Kidney epithelial cell (primary cell): ENCODE data around the genes ACTR8, SELENOK and APPL1.

GRCh38 chr3:53848072-53848484 lies 1.7 kb downstream of the IL17RB start:
- RAMPAGE, long total RNA, result no peak
- RRBS, result no CpG with 5 or more reads among the region's 6 CpGs

DNA sequence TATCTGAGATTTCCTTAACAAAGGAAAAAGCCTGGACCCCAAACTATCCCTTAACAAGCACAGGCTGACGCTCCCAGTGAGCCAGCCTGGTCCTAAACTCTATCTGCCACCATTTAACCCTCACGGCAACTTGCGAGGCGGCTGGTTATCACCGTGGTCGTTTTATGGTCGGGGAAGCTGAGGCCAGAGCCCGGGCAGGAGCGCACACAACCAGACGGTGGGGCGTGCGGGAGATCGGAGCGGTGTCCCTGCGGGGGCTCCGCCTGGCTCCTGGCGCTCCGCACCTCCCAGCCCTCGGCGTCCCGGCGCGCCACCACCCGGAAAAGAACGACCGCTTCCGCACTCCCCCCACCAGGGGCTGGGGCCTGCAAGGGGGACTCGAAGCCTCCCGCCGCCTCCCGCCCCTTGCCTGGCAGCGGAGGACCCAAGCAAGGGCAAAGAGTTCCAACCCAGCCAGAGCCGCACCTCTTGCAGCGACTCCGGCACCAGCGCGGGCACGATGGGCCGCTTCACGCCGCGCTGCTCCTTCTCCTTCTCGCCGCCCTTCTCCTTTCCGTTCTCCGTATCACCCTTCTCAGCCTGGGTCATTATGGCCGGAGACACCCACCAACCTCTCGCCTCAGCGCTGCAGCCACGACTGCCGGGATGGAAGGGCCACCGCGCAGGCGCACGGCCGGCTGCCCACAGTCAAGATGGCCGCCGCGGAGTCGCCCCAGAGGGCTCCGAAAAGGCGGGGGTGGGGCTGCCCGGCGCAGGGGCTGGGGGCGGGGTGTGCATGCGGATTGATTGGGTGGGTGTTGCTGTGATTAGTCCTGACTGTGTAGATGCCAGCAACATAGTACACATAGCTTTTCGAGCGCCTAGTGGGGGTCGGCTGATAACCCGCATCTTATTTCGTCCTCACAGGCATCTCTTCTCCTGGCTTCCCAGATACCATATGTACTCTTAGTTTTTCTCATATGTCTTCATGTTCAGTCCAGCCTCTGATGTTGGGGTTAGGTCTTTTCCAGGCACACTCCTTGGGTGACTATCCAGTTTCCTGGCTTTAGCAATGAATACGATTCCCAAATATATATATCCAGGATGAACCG lies at the start of gene ACTR8:
Gene ACTR8, minus strand, starts transcription at position 639 of the 1,091 bp plus-strand sequence.
- RAMPAGE, long total RNA, result start-site peak on the minus strand centred at position 311 of the sequence, 45 bp wide, 18 and 26 reads in 2 replicates; start-site peak on the minus strand centred at position 609 of the sequence, 79 bp wide, 113 and 303 reads in 2 replicates
- RRBS, result 2% methylated on average over 13 of the region's 73 CpGs

- RAMPAGE, long total RNA, result start-site peak on the minus strand at chr3:53891818-53891869, 207 and 193 reads in 2 replicates
- RRBS, result 1% methylated on average over 8 of the region's 46 CpGs
Observed at GRCh38 chr3:53891714-53892407, at the start of gene SELENOK. SELENOK (minus strand) TSS chr3:53891859.

DNA sequence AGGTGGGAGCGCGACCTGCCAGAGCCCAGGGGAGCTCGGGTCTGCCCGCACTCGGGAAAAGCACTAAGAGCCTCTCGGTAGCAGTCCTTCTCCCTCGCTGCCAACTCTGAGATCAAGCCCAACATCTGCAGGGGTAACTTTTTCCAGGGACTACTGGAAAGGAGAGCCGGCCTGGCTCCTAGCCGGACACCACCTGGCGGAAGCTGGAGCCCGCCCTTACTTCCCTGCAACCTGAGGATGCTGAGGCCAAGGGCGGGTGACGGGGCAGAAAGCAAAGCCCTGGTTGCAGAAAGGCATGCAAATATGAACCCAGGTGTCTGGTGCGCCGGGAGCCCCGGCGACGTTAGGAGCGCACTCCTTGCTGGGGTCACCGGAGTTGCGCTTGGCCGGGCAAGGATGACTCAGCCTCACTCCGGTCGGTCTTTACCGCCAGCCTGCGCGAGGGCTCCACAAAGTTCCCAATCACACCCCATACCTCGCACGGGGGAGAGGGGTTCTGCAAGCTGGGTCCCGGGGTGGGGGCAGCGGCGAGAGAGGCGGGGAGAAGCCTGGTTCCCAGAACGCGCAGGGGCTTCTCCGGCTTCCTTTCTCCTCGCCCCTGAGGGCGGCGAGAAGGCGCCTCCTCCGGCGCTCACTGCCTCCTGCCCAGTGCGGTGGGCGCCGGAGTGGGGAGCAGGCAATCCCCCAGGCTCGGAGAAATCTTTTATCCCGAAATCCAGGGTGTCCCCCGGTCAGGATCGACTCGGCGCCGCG lies 1.3 kb upstream of the CACNA2D3 start:
- RAMPAGE, long total RNA, result no peak
- RRBS, result under 1% methylated on average over 31 of the region's 53 CpGs

- RAMPAGE, long total RNA, result no peak
- RRBS, result no CpG with 5 or more reads among the region's 9 CpGs
Observed at GRCh38 chr3:54900965-54901755, 26.7 kb downstream of the LRTM1 start.

- RAMPAGE, long total RNA, result no peak
- RRBS, result no CpG with 5 or more reads among the region's 7 CpGs
Observed at GRCh38 chr3:55445482-55445925, 41.6 kb downstream of the WNT5A start.

DNA sequence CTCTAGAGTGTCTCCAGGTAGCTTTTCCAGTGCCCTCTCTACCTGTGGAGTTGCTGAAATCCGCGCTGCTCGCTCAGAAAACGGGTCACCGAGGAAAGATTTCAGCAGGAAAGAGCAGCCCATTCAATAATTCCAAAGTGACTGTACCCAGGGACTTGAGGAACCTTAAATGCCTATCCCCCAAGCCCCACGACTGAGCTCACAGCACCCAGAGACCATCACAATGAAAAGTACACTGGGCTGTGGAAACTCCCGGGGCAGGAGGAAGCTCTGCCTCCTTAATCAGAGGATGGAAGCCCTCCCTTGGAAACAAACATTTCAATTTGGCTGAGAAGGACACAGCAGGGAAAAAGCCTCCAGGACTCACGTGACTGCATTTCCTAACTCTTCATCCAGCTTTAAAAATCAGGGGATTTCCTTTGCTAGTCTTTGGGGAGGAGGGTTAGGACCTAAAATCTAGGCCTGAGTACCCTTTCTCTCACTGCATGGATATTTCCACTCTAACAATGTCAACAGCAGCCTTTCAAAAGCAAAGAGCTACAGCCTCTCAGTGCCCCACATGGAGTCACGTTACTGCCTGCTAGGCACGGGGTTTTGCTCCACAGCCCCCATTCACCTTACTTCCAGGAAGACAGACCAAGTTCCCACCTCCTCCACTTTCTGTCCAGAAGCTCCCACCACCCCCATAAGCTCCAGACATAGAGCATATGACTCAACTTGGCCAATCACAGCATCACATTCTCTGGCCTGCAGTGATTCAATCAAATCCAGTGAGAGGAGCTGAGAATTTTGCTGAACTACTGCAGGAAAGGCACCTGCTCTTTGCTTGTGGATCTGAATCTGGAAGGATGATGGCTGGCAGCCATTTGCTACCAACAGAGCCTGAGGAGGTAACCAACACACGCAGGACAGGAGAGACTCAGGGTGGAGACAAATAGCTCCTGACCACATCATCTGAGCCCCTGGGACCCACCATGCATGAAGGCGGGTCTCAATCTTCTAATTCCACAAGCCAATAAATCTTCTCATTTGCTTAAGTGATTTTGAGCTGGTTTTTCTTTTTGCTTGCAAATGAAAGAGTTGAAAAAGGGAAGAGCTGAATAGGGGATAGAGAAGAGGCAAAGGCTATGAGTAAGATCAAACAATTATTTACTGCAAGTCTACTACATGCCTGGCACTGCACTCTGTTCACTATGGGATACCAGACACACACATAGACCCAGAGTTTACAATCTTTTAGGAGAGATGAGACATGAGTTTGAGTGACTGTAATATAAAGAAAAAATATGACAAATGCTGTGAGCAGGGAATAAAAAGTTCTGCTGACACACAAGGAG lies 69.1 kb upstream of the WNT5A start:
- RAMPAGE, long total RNA, result no peak
- RRBS, result no CpG with 5 or more reads among the region's 12 CpGs

GRCh38 chr3:55597747-55598264 lies 110.7 kb upstream of the WNT5A start:
- RAMPAGE, long total RNA, result no peak
- RRBS, result no CpG with 5 or more reads among the region's 5 CpGs

- RAMPAGE, long total RNA, result no peak
- RRBS, result no CpG with 5 or more reads among the region's 5 CpGs
Observed at GRCh38 chr3:55666807-55667258, 179.7 kb upstream of the WNT5A start.

GRCh38 chr3:56566399-56567274 lies 9.7 kb downstream of the CCDC66 start:
- RAMPAGE, long total RNA, result no peak
- RRBS, result no CpG with 5 or more reads among the region's 7 CpGs

DNA sequence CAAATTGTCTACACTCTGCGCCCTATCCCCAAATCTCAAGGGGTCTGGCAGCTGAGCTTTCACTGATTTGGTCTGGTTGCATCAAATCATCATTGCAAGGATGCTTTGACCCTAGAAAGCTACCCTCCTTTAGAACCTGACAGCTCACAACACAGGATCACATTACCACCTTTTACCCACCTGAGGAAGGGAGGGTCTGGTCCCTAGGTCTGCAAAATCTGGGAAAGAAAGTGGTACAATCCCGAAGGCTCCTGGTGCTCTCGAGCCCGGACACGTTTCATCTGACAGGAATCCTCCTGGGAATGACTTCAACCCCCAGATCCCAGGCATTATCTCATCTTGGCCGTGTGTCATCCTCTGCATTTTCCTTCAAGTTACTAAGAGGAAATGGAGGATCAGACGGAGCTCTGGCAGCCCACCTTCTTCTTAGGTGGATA lies 37.9 kb upstream of the ARHGEF3 start:
- RAMPAGE, long total RNA, result no peak
- RRBS, result no CpG with 5 or more reads among the region's 7 CpGs

GRCh38 chr3:57227463-57228268 lies at the start of gene APPL1:
APPL1 (plus strand) TSS chr3:57227729.
- RAMPAGE, long total RNA, result start-site peak on the minus strand at chr3:57227600-57227639, 25 and 21 reads in 2 replicates
- RRBS, result under 1% methylated on average over 30 of the region's 105 CpGs

DNA sequence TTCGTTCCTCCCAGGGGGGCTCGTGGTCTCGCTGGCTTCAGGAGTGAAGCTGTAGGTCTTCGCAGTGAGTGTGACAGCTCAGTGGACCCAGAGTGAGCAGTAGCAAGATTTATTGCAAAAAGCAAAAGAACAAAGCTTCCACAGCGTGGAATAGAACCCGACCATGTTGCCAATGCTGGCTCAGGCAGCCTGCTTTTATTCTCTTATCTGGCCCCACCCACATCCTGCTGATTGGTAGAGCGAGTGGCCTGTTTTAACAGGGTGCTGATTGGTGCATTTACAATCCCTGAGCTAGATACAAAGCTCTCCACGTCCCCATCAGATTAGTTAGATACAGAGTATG lies 95.7 kb downstream of the DNAH12 start:
- RAMPAGE, long total RNA, result no peak
- RRBS, result no CpG with 5 or more reads among the region's 8 CpGs

DNA sequence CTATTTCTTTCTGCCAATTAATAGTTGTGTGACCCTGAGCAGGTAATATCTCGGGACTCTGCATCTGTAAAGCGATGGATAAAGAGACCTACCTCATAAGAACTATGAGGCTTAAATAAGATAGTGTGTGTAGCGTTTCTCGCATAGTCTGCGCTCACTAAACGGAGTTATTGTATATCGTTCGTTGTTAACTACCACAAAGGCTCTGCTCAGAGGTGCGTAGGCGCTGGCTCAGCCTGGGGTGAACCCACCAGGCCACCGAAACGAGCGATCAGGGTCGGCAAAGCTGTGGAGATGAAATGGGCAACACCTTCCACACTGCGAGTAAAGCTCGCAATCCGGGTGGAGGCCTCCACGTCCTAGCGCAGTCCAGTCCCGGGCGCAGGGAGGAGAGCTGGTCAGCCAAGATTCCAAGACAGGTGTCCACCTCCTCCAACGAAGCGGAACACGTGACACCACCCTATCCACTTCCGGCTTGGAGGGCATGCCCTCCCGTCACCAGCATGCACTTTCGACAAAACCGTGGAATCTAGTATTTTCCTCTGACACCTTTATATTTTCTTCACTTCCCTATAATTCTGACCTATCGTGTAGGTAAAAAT lies 395 bp upstream of the PDE12 start:
- RAMPAGE, long total RNA, result no peak
- RRBS, result 1% methylated on average over 5 of the region's 29 CpGs

- RAMPAGE, long total RNA, result no peak
- RRBS, result no CpG with 5 or more reads among the region's 7 CpGs
Observed at GRCh38 chr3:57809511-57809905, 53.4 kb downstream of the SLMAP start.

DNA sequence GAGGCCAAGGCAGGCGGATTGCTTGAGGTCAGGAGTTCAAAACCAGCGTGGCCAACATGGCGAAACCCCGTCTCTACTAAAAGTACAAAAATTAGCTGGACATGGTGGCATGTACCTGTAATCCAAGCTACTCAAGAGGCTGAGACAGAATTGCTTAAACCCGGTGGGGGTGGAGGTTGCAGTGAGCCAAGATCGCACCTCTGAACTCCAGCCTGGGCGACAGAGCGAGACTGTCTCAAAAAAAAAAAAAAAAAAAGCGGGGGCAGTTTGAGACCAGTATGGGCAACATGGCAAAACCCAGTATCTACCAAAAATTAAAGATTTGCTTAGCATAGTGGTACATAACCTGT lies 103.0 kb downstream of the SLMAP start:
- RAMPAGE, long total RNA, result no peak
- RRBS, result no CpG with 5 or more reads among the region's 9 CpGs

DNA sequence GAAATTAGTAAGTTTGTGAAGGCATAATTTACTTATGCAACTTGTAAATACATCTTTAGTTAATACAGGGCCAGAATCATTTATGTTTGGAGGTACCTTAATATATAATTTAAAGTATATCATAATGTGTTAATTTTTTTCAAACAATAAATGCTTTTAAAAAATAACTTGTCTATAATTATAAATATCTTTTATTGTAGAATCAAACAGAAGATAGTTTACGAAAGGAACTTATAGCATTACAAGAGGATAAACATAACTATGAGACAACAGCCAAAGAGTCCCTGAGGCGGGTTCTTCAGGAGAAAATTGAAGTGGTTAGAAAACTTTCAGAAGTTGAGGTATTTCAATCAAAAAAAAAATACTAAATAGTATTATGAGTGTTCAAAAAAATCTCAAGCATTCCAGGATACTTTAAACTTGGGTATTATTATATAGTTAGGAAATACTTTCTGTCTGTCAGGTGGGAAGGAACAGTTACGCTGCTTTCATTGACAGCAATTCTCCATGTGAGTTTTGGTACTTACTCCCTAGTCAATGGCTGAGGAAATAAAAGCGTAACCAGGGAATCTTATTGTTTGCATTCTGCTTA lies 104.5 kb downstream of the SLMAP start:
- RAMPAGE, long total RNA, result no peak
- RRBS, result no CpG with 5 or more reads among the region's 4 CpGs

GRCh38 chr3:57864429-57865042 lies 108.4 kb downstream of the SLMAP start:
- RAMPAGE, long total RNA, result no peak
- RRBS, result no CpG with 5 or more reads among the region's 2 CpGs

- RAMPAGE, long total RNA, result no peak
- RRBS, result no CpG with 5 or more reads among the region's 2 CpGs
Observed at GRCh38 chr3:57890814-57891458, 117.3 kb upstream of the FLNB start.

DNA sequence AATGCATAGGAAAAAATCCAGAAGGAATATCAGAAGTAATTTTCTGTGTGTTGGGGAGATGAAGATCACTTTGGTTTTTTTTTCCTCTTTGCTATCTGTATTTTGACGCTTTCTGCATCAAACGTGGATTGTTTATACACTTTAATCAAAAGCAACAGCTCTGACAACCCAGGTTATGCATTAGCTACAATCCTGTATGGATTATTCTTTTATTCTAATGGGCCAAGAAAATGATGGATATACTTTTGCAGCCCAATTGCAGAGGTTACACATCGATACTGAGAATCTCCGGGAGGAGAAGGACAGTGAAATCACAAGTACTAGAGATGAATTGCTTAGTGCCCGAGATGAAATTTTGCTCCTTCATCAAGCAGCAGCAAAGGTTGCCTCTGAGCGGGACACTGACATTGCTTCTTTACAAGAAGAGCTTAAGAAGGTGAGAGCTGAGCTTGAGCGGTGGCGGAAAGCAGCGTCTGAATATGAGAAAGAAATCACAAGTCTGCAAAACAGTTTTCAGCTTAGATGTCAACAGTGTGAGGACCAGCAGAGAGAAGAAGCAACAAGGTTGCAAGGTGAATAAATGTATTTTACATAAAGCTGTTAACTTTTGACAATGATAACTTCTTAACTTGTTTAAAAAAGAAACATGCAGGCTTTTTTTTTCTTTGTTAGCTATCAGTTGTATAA lies 95.9 kb upstream of the FLNB start:
- RAMPAGE, long total RNA, result no peak
- RRBS, result no CpG with 5 or more reads among the region's 9 CpGs